Gastroesophageal sphincter (tissue), 4 donors: ENCODE results near the gene P2RY1.

- PRO-cap: no peak
- RAMPAGE, long total RNA, 4 experiments: no peak in any of the 4 experiments
Observed at GRCh38 chr3:152321754-152322593, 53.2 kb downstream of the MBNL1 start.

- PRO-cap: no peak
- RAMPAGE, long total RNA, 4 experiments: no peak in any of the 4 experiments
Observed at GRCh38 chr3:152322594-152323176, 54.0 kb downstream of the MBNL1 start.

DNA sequence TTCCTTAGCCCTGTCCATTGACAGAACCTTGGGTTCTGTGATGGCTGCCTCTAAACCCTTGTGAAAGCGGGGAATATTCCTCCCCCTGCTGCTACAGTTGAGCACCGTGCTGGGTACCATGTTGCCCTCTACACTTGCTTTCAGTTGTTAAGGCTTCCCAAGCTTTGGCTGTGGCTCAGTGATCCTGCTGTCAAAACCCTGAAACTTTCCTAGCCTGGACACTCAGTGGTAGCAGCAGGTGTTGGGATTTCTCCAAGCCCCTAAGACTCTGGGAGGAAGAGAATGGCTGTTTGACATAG is 69.5 kb downstream of the MBNL1 start:
- PRO-cap: no peak
- RAMPAGE, long total RNA, 4 experiments: no peak in any of the 4 experiments

- PRO-cap: no peak
- RAMPAGE, long total RNA, 4 experiments: no peak in any of the 4 experiments
Observed at GRCh38 chr3:152382332-152382712, 113.6 kb downstream of the MBNL1 start.

DNA sequence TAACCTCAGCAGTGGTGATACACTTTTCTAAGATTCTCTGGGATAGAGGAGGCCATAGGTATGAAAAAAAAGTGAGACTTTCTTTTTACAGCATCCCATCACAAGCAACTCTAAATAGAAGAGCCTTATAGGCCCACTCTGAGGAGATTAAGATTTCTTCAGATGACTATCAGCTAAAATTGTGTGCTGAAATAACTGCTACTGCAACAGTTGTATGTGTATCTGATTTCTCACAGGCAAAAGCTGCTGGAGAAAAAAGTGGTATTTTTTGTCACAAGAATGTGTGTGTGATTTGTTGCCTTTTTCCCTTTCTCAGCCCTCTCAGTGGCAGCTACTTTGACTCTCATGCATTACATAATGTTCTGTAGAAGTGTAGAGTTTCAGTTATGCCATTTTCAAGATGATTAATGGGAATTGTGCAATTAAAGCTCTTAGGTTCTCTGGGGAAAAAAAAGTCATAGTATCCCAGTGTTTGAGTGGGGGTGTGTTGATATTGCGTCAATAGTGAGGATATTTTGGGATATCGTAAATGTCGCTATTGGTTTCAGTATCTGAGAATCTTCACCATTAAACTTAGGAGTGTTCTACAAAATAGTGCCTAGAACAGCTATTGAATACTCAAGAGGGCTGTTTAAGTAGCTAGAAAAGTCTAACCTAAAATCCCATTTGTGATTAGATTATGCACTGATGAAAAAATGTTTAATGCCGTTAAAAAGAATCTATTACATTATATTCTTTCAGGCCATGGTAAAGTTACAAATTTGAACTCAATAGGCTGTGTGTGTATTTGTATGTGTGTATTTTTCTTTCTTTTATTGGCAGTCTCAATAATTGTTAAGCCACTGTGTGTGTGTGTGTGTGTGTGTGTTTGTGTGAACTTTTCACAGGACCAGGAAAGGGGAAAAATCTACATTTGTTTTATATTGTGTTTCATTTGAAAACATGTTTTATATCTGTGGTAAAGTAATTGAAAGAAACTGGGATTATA is 137.8 kb downstream of the MBNL1 start:
- PRO-cap: bidirectional peak, plus-strand start at position 567 of the sequence, minus-strand start at position 326 of the sequence
- RAMPAGE, long total RNA, 4 experiments: no peak in any of the 4 experiments

DNA sequence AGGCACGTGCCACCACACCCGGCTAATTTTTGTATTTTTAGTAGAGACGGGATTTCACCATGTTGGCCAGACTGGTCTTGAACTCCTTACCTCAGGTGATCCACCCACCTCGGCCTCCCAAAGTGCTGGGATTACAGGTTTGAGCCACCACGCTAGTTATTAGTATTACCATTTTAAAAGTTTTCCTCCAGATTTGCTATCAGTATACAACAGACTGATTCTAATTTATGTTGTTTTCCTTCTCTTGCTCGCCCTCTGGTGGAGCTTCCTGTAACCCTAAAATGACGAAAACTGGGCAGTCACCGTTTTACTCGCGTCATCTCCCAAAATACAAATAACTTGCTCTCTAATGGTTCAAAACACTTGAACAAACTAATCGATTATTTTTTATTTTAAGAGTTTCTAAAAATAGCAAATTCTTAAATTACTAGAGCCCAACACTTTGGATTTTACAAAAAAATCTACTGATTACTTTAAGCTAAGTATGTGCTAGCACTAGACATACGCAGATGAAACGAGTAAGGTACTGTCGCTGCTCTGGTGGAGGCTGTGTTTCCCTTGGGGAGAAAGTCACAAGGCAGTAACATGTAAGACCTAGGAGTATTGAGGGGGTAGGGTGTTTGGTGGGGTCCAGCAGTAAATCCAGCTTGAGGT is 203.3 kb downstream of the MBNL1 start:
- PRO-cap: no peak
- RAMPAGE, long total RNA, 4 experiments: no peak in any of the 4 experiments

GRCh38 chr3:152834298-152835290 is at the start of gene P2RY1:
TSS of gene P2RY1 (plus strand) at chr3:152835131.
- PRO-cap: bidirectional peak, plus-strand start at chr3:152834915, minus-strand start at chr3:152834737; bidirectional peak, plus-strand start at chr3:152835131, minus-strand start at chr3:152834990
- RAMPAGE, long total RNA, 4 experiments: start-site peak on the plus strand in 2 of 4 experiments, at chr3:152834855-152835146 at its widest, 7 to 14 reads per replicate

DNA sequence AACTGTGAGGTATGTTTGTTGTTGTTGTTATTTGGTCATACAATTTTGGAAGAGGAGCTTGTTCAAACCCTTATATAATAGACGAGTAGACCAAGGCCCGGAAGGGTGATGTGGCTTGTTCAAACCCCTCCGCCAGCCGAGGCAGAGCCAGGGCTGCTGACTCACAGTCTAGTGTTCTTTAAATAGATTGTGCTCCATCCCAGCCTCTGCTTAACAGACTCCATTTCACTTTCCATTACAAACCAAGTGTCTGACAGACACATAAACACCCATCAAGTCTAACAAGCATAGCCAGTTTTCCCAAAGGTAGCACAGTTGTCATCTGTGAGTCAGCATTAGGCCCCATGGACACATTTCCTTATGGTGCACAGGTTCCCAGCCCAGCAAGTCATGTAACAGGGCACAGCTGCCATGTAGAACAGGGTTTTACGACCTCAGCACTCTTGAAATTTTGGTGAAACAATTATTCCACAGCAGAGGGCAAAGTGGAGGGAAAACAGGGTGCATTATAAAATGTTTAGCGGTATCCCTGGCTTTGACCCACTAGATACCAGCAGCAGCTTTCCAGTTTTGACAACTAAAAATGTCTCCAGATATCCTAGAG is 109.9 kb upstream of the RAP2B start:
- PRO-cap: no peak
- RAMPAGE, long total RNA, 4 experiments: no peak in any of the 4 experiments

DNA sequence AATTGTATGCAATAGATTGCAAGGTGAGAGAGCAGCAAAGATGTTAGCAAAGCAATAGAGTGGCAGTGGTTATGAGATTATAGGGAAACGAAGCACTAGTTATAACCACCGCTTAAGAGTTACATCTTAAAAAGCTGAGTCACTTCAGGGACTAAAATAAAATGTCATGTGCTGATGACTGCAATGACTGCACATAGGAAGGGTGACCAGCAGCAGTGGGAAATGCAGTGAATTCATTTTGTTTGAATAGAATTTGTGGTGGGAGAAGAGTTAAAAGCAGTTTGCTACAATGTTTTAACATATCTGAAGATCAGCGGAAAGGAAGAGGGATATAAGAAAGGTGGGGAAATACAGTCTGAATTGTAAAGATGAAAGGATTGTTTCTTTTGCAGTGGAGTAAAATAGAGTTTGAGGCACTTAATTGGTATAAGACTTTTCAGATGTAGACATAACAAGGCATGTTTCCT is 127.4 kb downstream of the RAP2B start:
- PRO-cap: no peak
- RAMPAGE, long total RNA, 4 experiments: no peak in any of the 4 experiments

- PRO-cap: no peak
- RAMPAGE, long total RNA, 4 experiments: no peak in any of the 4 experiments
Observed at GRCh38 chr3:153320241-153320945, 158.4 kb downstream of the RAP2B start.

GRCh38 chr3:154060498-154061084 is 60.6 kb upstream of the ARHGEF26 start:
- PRO-cap: unidirectional peak, minus-strand start at chr3:154060702
- RAMPAGE, long total RNA, 4 experiments: no peak in any of the 4 experiments

GRCh38 chr3:154089322-154089879 is 31.8 kb upstream of the ARHGEF26 start:
- PRO-cap: no peak
- RAMPAGE, long total RNA, 4 experiments: no peak in any of the 4 experiments

DNA sequence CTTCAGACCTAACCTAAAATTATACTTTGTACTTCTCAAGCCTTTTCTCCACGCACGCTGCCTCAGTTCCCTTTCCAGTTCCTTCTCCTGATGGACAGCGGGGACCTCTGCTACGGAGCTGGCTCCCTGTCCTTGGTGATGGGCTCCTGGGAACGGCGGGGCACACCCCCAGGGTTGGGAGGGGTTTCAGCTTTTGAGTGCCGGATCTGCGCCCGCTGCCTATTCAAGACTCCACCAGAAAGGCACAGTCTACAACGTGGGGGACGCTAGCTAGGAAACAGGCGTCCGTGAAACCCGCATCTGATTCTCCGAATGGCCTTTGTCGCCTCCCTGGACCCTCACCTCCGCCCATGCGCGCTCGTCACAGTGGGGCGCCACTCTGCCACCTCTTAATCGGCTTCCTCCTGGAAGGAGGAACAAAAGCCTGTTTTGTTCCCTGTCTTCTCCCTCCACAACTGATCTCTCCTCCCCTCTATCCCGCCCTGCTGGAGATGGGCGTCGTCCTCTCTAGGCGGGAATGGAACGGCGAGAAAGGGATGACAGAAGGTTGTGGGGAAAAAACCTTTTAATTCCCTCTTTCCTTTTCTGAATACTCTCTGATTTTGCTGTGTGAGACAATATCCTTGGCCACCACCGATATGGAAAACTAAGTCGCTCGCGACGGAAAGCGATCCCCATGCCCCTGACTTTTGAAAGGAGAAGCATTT is 2.1 kb downstream of the GPR149 start:
- PRO-cap: no peak
- RAMPAGE, long total RNA, 4 experiments: no peak in any of the 4 experiments

GRCh38 chr3:155112288-155113445 is 32.5 kb downstream of the MME start:
- PRO-cap: no peak
- RAMPAGE, long total RNA, 4 experiments: no peak in any of the 4 experiments

- PRO-cap: no peak
- RAMPAGE, long total RNA, 4 experiments: no peak in any of the 4 experiments
Observed at GRCh38 chr3:155255850-155256049, 37.7 kb downstream of the STRIT1 start.

DNA sequence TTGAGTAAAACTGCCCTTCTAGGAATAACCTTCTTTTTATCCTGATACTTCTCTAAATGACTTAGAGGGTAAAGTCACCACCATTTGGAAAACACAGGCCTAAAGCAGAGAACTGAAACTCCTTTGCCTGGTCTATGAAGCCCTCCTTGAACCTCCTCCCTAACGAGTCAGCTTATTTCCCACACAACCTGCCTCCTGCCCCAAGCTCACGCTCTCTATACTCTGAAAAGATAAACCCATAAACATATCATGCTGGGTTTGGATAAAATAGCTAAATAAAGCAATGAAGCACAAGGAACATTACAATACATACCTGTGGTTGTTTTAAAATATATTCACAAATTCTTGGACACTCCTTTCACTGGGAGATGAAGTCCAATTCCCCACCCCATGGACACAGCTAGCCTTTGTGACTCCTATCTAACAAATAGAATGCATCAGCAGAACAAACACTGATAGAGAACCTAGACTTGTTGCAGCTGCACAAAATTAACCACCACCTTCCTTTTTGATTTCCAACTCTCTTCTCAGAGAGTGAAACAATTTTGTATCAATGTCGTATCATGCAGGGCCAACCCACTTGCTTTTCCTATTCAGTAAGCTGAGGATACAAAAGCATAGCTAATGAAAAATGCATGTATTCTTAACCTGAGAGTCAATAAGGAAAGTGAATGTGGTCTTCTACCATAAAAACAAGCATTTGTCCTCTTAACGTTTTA is 98.1 kb downstream of the PLCH1 start:
- PRO-cap: no peak
- RAMPAGE, long total RNA, 4 experiments: no peak in any of the 4 experiments

DNA sequence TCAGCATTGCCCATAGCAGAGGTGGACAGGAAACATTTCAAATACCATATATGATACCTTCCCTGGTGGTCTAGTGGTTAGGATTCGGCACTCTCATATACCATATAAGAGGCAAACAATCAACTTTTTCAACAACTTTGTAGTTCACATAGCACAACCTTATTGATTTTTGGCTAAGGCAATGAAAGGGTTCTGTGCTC is 83.9 kb downstream of the PLCH1 start:
- PRO-cap: unidirectional peak, plus-strand start at position 56 of the sequence
- RAMPAGE, long total RNA, 4 experiments: no peak in any of the 4 experiments

DNA sequence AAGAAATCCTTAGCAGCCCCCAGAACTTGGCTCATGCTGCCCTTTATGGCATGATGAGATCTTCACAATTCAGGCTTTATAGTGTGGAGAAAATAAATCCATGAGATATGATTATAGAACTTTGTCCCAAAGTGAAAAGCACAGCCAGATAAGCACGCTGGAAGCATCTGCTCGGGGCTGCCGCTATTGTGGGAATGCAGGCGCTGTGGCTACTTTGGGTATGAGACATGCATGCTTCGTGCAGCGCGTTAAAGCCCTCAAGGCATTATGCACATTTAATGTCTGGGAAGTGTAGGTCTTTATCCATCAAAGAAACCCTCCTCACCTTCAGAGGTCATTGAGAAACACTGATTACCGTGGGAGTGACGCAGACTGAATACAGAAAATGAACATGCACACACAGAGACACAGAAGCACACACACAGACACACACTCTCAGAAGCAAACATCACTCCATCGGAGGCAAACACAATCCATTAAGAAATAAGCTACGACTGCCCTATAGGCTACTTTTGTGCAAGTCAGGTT is 68.7 kb downstream of the PLCH1 start:
- PRO-cap: no peak
- RAMPAGE, long total RNA, 4 experiments: no peak in any of the 4 experiments

- PRO-cap: unidirectional peak, plus-strand start at chr3:156142988
- RAMPAGE, long total RNA, 4 experiments: start-site peak on the plus strand in 3 of 4 experiments, at chr3:156142975-156143013 at its widest, 7 to 19 reads per replicate
Observed at GRCh38 chr3:156142719-156143714, 22.6 kb downstream of the KCNAB1 start.

DNA sequence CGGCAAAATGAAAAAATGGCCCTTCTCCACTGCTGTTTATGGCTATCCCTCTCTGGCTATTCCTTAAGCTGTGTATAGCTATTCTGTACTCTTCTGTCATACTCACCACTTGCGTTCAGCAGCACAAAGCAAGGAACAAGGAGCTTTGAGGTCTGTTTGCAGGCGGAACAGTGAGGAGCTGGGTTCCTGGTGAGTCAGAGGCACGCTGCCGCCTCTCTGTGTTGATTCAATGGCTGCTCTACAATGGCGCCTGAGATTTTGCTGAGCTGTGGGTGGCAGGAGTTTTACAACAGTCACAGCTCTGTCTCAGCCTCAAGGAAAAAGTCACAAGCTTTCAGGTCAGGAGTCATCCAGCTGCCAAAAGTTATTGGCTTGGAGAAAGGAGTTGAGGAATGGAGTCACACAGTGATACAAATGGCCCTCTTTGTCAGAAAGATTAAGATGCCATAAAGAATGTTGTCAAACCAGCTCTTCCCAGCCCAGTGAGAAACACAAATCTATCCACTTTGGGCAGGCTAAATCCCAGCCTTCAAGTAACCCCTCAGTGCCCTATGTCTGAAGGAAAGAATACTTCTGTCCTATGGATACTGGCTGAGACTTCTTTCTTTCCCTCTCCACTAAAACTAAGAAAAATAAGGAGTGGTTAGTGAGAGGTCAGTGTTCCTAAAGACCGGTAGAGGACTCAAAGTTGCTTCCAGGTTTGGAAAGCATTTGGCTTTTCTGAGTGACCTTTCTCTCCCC is 98.0 kb downstream of the SSR3 start:
- PRO-cap: no peak
- RAMPAGE, long total RNA, 4 experiments: start-site peak on the plus strand in 1 of 4 experiments, centred at position 641 of the sequence, 6 reads per replicate